ENCODE measurements around the genes PXN and CABP1.

DNA sequence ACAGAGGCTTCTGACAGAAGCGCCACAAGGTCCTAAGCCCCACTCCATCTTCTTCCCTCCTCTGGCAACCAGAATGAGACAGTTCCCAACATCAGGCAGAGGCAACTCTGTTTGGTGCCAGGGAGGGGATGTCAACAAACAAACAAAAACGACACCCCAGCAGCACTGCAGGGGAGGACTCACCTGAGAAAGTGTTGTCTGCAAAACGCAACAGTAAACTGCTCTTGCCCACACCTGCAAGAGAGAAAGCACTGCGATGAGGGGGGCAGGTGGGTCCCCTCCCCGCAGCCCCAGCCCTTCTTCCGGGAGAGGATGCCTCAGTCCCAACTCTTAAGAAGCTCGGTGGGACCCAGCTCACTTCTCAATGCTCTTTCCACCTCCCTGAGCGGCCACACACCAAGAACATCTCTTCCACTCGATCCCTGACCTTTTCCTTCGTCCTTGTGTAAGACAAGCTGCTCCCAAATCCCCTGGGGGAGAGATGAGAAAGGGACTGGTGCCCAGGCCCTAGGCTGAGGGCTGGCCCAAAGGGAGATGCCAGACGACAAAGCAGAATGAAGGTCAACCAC lies 8.2 kb downstream of the RAB35 start:
- RRBS = no CpG with 5 or more reads among the region's 11 CpGs

DNA sequence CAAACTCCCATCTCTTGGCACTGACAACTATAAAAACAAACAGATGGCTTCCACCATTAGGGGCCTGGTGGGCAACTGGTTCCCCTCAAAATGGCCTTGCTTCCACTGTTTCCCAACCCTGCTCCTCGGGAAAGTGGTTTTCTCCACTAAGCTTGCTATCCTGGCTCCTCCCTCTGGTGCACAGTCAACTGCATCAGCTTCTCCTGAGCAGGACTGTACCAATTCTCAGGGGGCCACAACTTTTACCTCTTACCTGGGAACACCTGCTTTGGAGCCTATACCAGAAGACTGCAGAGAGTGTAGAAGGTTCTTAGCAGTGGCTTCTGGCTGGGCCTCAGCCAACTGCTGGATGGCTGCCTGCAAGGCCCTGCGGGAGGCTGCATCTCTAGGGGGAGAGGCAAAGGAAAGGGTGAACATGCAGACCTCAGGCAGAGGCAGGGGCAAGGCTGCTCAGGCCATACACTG lies 10.6 kb downstream of the GCN1 start:
- RRBS = no CpG with 5 or more reads among the region's 2 CpGs

- RRBS = no CpG with 5 or more reads among the region's 5 CpGs
Measured at GRCh38 chr12:120193451-120193688, 1.1 kb downstream of the GCN1 start.

DNA sequence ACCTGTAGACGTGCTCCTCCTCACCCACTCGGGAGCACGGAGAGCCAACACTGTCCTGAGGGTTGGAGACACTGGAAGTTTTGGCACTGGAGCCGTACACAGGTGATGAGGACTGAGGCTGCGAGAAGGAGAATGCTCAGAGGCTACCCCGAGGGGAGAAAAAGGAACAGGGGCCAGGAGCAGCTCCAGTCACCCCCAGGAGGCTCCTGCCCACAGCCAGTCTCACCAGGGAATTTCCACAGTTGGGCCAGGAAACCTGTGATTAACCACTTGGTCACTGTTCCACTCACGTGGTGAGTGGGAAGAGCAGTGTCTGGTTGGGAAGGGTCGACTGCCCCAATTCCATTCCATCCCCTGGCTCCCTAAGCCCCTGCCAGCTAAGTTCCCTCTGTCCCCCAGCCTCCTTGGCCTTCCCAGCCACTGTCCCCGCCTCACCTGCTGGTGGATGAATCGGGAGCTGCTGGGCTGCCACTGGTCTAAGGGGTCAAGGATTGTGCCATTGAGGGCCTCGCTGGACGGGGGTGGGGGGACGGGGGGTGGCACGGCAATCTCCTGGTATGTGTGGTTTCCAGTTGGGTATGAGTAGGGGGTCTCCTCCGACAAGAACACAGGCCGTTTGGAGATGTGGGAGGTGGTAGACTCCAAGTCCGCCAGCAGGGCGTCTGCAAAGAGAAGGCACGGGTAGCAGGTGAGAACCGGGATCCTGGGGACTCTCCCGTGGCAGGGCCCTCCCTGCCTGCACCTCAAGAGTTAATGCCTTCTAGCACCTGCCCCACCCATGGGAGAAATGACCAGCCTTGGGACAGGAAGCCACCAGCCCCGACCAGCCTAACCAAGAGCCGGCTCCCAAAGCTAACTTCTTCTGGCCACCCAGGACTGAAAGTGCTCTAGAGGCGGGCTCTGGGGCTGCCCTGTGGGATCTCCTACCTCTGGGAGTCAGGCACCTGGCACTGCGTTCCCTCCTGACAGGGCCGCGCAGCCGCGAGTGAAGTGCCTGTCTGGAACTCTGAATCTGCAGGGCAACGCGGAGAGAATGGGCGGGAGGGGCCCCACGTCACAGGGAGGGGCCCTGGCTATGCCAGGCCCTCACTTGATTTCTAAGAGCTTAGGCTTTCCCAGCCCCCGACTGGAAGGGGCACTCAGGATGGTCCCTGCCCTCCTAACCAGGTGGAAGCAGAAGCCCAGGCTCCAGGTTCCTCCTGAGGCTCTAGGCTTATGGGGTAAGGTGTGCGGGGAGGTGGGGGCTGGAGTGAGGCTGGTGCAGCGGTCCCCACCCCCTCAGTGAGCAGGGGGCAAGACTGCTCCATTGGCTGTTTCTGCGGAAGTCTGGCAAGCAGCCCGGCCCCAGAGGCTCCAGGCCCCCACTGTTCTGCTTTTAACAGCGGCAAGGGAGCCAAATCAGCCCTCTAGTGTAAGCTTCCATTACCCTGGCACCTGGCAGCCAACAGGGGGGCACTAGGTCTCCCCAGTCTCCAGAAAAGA lies 23.3 kb upstream of the RPLP0 start:
- RRBS = no CpG with 5 or more reads among the region's 39 CpGs

DNA sequence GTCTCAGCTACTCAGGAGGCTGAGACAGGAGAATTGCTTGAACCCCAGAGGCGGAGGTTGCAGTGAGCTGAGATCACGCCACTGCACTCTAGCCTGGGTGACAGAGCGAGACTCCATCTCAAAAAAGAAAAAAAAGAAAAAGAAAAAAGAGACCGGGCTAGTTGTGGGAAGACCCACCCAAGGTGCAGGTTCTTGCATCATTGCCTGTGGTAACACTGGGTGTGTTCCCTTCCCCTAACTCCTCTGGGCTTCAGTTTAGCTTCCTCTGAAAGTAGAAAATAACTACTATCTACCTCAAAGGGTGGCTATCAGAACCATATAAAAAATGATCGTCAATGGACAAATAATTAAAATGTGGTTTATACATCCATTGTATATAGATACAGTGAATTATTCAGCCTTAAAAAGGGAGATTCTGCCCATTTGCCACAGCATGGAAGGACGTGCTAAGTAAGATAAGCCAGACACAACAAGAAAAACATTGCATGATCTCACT lies 12.1 kb downstream of the PXN start:
- RRBS = no CpG with 5 or more reads among the region's 6 CpGs

DNA sequence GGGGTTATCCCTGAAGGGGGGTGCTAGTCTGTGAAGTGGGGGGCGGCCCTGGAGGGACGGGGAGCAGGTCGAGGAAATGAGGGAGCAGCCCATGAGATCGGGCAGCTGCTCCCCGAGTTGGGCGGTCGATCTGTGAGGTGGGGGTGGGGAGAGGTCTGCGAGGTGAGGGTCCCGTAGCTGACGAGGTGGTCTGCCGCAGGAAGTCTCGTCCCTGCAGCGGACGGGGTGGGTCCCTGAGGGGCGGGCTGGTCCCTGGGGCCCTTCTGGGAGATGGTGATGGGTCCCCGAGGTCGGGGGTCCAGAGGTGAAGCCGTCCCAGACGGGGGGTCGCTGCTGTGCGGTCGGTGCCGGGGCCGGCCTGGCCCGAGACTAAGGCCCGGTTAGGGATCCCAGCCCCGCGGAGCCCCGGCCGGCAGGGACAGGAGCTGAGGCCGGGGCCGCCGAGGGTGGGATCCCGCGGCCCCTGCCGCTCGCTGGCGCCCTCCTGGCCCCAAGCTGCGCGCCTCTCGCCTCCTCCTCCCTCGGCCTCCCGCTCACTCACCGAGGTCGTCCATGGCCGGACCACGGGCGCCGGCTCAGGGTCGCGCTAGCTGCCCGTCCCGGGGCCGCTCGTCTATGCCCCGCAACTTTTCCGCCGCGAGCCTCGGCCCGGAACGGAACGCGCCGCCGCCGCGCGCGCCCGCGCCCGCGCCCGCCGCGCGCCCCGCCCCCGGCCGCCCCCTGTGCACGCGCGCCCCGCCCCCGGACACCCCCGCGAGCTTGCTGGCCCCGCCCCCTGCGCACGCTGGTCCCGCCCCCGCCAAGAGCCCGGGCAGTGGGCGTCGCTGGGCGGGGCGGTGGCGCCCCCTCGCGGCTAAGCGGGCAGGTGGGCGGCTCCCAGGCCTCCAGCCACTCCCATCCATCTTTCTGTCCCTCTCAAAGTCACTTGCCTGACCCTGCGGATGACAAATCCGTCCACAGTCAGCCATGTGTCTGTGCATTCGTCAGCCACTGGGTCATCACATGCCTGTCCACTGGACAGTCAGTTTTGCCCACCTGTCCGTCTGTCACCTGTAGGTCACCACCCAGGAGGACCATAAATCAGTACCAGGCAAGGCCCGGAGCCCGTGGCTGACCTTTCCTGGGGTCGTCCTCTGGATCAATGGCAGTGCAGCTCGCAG lies at the start of gene PXN:
Gene PXN (minus strand): TSS at position 655 of the 1,160 bp plus-strand sequence.
- RRBS = 1% methylated on average over 37 of the region's 111 CpGs

DNA sequence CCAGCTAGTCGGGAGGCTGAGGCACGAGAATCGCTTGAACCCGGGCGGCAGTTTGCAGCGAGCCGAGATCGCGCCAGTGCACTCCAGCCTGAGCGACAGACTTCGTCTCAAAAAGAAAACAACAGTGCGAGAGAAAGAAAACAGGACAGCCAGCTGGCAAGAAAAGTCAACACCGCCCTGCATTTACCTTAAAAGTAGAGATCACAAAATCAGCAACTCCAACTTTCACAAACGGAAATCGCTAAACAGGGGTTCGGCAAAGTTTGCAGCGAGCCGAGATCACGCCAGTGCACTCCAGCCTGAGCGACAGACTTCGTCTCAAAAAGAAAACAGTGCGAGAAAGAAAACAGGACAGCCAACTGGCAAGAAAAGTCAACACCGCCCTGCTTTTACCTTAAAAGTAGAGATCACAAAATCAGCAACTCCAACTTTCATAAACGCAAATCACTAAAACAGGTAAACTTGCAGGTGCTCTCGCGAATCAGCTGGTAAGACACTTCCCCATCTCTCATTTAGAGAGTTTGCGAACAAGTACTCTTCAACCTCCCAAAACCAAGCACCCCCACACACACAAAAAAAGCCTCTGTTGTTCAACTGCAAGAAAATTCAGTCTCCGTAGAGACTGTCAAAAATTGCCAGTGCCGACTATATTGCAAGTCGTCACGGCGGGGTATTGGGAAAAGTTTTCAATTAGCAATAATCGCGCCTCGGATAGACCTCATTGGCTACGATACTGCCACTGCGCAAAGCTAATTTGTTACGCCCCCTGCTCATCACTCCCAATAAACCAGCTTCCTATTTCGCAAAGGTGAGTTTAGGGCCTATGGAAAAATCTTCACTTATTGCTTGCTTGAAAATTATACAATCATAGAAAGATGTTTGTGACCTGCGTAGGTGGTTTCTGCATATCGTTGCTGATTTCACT lies 9.4 kb upstream of the SIRT4 start:
- RRBS = no CpG with 5 or more reads among the region's 41 CpGs

DNA sequence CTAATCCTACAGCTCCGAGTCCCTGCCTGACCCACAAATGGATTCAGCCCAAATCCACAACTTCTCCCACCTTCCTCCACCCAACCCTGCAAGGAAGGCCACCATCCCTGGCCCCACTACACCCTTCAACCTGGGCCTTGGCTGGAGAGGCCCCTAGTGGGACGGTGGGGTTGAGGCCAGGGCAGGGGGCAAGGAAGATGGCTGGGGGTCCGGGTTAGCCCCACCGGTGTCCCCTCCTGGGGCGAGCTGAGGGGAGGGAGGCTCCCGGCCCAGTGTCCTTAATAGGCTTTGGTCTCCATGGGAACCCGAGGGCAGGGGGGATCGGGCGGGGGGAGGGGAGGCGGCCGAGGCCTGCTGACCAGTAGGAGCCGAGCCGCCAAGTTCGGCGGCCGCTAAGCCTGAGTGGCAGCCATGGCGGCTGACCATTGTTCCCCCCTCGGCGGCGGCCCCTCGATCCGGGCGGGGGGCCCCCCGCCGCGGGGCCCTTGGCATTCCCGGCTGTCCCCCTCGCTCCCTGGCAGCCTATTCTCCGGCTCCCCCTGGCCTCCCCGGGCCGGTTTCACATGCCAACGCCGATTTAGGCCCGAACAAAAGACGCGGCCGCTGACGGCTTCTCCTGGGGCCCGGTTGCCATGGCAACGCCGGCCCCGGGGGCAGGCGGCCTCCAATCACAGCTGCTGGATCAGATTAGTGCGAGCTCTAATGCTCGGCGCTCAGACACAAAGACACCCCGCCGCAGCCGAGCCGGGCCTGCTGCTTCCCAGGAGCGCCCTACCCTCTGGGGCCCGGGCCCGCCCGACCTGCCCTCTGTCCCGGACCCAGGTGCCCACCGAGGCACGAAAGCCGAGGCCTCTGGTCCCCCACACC lies 7.5 kb downstream of the MSI1 start:
- RRBS = 3% methylated on average over 25 of the region's 58 CpGs

DNA sequence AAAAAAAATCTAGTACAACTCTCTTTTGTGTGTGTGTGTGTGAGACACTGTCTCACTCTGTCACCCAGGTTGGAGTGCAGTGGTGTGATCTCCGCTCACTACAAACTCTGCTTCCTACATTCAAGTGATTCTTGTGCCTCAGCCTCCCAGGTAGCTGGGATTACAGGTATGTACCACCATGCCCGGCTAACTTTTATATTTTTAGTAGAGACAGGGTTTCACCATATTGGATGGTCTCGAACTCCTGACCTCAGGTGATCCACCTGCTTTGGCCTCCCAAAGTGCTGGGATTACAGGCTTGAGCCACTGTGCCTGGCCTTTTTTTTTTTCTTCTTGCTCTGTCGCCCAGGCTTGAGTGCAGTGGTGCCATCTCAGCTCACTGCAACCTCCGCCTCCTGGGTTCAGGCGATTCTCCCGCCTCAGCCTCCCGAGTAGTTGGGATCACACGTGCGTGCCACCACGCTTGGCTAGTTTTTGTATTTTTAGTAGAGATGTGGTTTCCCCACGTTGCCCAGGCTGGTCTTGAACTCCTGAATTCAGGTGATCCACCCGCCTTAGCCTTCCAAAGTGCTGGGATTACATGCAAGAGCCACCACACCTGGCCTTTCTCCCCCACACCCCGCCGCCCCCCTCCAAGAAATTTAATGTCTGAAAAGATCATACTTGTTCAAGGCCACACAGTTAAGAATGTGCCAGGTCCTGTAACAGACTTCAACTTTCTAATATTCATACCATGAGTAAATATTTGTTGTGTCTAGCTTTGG lies 8.8 kb downstream of the GATC start:
- RRBS = no CpG with 5 or more reads among the region's 15 CpGs

DNA sequence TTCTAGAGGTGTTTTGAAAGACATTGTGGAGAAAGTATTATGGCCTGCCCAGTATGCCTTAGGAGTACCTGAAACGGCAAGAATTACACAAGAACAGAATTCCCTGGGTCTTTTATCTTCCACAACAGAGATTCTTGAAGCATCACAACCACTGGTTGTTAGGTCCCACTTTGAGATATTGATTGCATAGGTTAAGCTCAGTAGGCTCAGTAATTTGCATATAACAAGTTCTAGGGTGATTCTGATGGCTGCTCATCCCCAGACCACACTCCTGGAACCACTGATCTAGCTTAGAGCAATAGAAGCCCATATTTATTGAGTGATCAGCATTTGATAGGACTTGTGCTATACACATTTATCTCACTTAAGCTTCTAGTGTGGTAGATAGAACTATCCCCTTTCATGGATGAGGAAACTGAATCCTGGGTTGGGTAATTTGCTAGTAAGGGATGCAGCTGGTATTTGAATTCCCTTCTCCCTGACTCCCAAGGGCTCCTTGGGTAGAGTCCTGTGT lies 19.9 kb downstream of the POP5 start:
- RRBS = no CpG with 5 or more reads among the region's 1 CpG

GRCh38 chr12:120563746-120564335 lies 17.4 kb downstream of the POP5 start:
- RRBS = no CpG with 5 or more reads among the region's 6 CpGs

DNA sequence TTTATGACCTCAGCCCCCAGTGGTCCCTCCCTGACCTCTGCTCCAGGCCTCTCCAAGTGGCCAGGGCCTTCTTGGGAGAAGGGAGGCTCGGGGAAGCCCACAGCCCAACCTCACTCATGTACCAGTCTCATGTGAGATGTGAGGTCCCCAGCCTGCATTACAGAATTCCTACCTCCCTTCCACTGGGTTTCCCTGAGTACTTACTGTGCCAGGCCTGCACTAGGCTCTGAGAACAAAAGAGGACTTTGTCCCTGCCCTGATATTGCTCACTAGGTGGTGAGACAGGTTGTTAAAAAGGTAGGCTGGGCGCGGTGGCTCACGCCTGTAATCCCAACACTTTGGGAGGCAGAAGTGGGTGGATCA lies 9.8 kb upstream of the POP5 start:
- RRBS = no CpG with 5 or more reads among the region's 4 CpGs

GRCh38 chr12:120640357-120641141 lies at the start of gene CABP1:
TSS of gene CABP1 (plus strand) at chr12:120640626.
- RRBS = 1% methylated on average over 73 of the region's 113 CpGs

- RRBS = no CpG with 5 or more reads among the region's 26 CpGs
Measured at GRCh38 chr12:120649966-120650701, 9.7 kb downstream of the CABP1 start.

DNA sequence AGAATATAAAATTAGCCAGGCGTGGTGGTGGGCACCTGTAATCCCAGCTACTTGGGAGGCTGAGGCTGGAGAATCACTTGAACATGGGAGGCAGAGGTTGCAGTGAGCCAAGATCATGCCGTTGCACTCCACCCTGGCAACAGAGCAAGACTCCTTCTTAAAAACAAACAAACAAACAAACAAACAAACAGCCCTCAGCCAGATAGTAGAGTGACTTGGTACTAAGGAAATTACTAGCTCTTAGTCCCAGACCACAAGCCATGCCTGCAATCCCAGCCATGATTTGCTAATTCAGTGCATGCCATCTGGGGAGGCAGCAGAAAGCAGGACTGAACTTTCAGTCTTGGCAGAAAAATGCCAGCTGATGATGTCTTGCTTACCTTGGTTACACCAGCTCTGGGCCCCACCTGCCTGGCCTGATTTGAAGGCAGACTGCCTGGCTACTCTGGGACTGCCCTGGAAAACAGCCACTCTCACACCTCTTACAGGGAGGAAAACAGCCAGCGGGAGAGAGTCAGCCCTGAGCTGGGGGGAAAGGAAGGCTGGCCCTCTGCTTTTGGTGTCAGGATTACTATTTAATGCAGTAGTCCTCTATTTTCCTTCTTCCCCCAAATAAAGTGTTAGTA lies 4.7 kb upstream of the UNC119B start:
- RRBS = no CpG with 5 or more reads among the region's 3 CpGs

GRCh38 chr12:120766912-120767868 lies 41.6 kb downstream of the ACADS start:
- RRBS = no CpG with 5 or more reads among the region's 13 CpGs

GRCh38 chr12:120845278-120845915 lies 58.8 kb downstream of the SPPL3 start:
- RRBS = no CpG with 5 or more reads among the region's 12 CpGs

- RRBS = no CpG with 5 or more reads among the region's 11 CpGs
Measured at GRCh38 chr12:120971667-120972386, 6.5 kb upstream of the HNF1A start.

- RRBS = no CpG with 5 or more reads among the region's 9 CpGs
Measured at GRCh38 chr12:121036584-121037385, 2.3 kb downstream of the OASL start.

DNA sequence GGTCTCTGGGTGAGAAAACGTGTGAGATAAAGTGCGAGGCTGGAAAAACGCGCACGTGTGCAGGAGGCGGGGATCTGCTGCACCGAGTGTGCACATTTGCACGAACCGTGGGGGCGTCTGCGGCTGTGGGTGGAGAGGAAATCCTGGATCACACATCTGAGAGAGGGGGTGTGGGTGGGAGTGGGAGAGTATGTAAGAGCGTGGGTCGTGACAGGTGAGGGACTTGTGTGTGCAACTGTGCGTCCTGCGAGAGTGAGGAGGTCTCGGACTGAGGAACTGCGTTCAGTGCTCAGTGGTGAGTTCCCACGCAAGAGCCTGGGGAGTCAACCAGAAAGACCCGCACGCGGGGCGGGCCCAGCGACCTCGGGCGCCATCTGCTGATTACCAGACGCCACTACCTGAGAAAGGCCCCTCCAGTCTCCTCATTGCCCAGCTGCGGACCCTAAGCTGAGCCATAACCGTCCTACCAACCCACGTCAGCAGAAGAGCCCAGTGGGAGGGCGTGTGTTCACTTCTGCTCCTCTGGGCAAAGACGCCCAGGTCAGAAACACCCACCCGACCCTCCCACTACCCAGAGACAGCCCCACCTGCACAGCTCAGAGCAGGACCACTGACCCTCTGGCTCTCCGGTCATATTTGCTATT lies 36.8 kb upstream of the P2RX7 start:
- RRBS = 63% methylated on average over 1 of the region's 33 CpGs

Measured in foreskin fibroblast (primary cell).